ENCODE measurements around a stretch of chr14.

GRCh38 chr14:30654905-30655706, 33.0 kb downstream of the SCFD1 start:
- PRO-cap, 2 experiments, result no peak in any of the 2 experiments

DNA sequence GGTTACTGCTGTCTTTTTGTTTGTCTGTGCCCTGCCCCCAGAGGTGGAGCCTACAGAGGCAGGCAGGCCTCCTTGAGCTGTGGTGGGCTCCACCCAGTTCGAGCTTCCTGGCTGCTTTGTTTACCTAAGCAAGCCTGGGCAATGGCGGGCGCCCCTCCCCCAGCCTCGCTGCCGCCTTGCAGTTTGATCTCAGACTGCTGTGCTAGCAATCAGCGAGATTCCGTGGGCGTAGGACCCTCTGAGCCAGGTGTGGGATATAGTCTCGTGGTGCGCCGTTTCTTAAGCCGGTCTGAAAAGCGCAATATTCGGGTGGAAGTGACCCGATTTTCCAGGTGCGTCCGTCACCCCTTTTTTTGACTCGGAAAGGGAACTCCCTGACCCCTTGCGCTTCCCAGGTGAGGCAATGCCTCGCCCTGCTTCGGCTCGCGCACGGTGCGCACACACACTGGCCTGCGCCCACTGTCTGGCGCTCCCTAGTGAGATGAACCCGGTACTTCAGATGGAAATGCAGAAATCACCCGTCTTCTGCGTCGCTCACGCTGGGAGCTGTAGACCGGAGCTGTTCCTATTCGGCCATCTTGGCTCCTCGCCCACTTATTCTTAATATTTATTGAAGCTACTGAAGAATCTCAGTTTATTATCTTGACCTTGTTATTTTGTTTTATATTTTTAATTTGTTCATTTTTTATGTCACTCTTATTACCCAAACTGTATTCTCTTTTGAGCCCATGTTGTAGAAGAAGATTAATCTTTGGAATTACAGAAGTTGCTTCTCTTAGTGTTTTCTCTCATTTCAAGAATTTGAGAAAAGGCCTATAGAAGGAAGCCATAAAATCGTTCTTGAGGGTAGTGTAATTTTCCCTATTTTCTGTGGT, 68.4 kb downstream of the SCFD1 start:
- PRO-cap, 2 experiments, result peak in 1 of 2 experiments; most common plus-strand start position 521 of the sequence (in 1); most common minus-strand start position 368 of the sequence (in 1)

DNA sequence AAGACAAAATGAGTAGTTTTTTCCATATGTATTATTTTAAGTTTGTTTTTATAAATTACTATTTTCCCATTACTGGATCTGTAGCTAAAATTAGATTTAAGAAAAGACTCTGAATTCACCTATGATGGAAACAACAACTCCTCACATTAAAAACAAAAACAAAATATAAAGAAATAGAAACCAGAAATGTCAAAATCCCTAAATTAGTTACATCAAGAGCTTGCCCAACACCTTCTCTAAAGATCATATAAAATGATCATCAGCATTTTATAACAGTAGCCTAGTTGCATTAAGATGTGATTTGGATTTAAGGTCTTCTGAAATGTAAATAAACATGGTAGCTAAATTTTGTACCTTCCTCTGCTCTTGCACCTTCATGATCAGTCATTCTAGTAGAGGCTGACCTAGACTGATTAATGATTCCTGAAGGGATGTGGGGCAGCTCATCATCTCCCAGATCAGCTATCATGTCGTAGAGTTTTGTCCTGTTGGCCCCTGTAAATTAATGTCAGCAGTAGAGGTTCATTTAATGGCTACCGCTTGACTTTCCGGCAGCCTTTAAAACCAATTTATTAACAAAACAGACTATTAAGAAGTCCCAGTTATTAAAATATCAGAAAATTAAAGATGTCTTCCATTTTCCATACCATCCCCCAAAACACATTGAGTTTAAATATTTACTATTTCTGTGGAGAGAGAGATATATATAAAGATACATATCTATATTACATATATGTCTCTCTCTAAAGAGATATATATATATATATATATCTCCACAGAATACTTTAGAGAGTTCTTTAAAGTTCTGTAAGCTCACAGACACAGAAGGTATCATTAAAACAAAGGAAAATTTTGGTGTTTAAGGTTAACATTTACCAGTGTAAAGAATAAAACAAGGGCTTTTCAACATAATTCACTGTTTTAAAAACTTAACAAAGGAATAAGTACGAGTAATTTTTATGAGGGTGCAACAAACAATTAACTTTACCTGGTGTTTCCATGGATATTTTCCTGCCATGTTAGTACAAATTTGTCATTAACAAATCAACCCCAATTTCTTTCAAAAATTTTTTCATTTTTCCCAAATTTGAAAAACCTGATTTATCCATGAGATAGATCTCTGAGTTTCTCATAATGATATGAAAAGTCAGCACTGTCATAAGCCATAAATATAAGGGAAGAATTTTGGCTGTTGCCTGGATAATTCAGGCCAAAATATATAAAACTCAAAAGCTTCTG, 44.7 kb downstream of the COCH start:
- PRO-cap, 2 experiments, result no peak in any of the 2 experiments

DNA sequence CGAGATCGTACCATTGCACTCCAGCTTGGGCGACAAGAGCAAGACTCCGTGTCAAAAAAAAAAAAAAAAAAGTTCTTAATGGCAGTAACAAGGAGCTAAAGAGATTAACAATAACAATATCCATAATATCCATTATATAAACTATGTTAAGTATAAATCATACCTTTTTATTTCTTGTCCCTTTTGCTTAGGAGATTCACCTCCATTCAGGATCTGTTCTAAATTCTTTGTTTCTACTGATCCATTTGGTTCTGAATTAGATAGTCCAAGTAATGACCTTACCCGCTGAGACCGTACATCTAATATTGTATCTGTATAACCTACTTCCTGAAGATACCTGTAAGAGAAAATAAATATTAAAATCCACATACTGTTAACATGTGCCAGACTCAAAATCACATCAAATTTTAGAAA, 72.6 kb downstream of the COCH start:
- PRO-cap, 2 experiments, result no peak in any of the 2 experiments

DNA sequence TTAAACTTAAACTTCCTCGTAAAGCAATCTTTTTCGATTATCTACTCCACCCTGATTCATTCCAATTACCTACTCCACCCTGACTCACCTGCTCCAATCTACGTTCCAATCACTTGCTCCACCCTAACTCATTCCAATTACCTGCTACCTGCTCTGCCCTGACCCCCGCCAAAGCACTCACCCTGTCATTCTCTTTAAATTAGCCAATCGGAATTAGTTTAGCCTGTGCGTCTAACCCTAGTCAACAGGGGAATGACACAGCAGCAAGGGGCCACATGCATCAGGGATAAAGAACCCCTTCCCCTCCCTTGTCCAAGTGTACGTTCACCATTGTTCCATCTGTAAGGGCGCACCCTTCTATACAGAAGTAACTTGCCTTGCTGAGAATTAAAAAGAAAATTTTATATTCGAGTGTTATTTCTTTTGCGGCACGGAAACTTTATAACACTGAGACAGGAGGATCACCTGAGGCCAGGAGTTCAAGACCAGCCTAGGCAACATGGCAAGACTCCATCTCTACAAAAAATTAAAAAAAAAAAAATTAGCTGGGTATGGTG, 53.3 kb upstream of the AP4S1 start:
- PRO-cap, 2 experiments, result no peak in any of the 2 experiments

DNA sequence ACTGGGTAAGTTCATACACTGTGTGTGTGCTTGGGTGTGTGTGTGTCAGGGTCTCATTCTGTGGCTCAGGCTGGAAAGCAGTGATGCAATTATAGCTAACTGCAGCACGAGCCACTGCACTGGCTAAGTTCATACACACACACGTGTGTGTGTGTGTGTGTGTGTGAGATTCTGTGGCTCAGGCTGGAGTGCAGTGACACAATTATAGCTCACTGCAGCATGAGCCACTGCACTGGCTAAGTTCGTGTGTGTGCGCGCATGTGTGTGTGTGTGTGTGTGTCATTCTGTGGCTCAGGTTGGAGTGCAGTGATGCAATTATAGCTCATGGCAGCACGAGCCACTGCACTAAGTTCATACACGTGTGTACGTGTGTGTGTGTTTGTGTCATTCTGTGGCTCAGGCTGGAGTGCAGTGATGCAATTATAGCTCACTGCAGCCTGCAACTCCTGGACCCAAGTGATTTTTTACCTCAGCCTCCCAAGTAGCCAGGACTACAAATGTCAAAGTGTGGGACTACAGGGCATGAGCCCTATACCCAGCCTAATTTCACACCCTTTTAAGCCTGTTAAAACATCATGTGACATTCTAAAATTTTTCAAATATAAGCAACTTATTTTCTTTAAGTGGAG, 85.4 kb downstream of the HECTD1 start:
- PRO-cap, 2 experiments, result no peak in any of the 2 experiments

GRCh38 chr14:31133147-31133901, 74.3 kb downstream of the HECTD1 start:
- PRO-cap, 2 experiments, result no peak in any of the 2 experiments

DNA sequence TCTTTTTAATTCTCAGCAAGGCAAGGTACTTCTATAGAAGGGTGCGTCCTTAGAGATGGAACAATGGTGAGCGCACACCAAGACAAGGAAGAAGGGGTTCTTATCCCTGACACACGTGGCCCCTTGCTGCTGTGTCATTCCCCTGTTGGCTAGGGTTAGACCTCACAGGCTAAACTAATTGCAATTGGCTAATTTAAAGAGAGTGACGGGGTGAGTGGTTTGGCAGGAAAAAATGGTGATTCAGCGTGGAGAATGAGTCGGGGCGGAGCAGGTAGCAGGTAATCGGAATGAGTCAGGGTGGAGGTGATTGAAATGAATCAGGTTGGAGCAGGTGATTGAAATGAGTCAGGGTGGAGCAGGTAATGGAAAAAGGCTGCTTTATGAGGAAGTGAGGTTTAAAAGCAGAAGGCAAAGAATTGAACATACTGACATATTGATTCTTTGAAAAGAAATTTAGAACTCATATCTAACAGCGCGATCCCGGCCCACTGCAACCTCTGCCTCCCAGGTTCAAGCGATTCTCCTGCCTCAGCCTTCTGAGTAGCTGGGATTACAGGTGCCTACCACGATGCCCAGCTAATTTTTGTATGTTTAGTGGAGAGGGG, 36.4 kb upstream of the HECTD1 start:
- PRO-cap, 2 experiments, result no peak in any of the 2 experiments

DNA sequence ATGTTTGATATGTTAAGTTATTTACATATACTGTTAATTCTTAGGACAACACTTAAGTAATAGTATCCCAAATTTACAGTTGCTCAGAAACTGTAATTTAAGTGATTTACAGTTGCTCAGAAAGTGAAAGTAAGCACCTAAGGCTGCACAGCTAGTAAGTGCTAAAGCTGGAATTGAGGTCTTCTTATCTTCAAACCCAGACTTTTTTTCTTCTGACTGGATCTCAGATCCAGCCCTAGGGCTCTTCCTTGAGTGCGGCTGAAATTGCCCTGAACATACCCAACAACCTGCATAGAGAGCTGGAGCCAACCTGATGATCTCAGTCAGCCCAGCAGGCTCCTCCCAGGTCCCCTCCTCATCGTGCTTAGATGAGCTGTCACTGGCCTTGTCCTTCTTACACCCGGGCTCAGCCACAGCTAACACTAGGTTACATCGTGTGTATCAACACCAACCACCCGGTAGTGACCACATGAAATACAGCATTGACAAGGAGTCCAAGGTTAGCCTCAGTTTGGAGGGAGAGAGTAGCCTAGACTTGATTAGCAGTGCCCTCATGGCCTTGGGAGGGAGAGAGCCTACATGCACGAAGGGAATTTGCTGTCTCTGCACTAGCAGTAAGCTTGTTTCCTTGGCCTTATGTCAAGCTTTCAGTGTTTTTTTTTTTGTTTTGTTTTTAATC, 111.1 kb upstream of the ARHGAP5 start:
- PRO-cap, 2 experiments, result no peak in any of the 2 experiments

DNA sequence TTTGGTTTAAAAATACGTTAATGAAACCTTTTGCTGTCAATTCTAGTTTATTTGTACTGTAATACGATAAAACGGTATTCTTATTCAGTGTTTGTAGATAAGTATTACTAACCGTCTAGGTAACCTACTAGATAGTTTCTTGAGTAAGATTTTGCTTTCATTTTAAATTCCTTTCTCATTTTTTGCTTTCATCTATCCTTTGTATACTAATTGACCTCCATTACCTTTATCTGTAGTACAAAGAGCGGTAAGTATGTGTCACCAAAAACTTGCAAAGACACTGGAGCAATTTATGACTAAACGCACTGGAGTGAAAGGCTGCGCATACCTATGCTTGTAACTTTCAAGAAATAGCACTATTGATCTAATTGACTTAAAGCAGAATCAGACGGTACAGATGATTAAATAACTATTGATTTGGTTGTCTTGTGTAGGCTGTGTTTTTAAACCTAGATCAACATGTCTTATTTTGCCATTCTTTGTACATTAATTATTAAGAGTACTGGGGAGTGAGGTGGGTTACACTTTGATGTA, 1.8 kb downstream of the ARHGAP5 start:
- PRO-cap, 2 experiments, result no peak in any of the 2 experiments

DNA sequence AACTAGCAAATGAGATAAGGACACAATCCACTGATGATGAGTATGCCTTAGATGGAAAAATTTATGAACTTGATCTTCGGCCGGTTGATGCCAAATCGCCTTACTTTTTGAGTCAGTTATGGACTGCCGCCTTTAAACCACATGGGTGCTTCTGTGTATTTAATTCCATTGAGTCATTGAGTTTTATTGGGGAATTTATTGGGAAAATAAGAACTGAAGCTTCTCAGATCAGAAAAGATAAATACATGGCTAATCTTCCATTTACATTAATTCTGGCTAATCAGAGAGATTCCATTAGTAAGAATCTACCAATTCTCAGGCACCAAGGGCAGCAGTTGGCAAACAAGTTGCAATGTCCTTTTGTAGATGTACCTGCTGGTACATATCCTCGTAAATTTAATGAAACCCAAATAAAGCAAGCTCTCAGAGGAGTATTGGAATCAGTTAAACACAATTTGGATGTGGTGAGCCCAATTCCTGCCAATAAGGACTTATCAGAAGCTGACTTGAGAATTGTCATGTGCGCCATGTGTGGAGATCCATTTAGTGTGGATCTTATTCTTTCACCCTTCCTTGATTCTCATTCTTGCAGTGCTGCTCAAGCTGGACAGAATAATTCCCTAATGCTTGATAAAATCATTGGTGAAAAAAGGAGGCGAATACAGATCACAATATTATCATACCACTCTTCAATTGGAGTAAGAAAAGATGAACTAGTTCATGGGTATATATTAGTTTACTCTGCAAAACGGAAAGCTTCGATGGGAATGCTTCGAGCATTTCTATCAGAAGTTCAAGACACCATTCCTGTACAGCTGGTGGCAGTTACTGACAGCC, 15.6 kb downstream of the ARHGAP5 start:
- PRO-cap, 2 experiments, result no peak in any of the 2 experiments

DNA sequence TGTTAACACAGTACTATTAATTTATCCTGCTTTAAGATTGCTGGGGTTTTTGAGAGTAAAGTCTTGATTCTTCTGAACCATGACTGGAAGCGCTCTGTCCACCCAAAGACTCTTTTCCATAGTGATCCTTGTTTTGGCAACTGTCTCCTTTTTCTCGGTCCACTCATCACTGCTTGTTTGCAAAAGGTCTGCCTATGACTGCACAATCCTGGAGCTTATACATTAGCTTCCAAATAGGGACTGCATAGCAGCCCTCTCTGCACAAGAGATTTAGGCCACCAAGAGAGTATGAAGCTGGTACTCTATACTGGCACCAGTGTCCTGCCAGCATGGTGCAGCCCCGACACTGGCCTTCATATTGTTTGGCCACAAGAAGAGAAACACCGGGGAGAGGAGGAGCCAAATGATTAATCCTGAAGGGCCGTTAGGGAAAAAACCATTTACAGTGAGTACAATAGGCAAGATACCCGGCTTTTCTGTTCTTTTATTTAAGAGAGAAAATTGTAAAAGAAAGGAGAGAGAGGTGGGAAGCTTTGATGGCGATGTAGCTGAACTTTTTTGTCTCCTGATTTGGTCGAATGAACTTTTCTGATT, 99.1 kb downstream of the AKAP6 start:
- PRO-cap, 2 experiments, result no peak in any of the 2 experiments

DNA sequence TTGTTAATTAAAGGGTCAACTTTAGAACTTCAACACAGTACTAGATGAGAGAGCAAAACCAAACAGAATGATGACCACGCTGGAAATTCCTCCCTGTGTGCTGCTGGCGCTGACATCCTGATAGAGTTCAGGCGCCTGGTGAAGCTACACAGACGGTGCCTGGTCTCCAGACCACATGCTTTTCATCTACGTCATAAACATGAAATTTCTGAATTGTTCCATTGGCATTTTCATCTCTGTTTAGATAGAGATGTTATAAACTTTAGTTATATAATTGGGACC, 128.4 kb downstream of the AKAP6 start:
- PRO-cap, 2 experiments, result no peak in any of the 2 experiments

DNA sequence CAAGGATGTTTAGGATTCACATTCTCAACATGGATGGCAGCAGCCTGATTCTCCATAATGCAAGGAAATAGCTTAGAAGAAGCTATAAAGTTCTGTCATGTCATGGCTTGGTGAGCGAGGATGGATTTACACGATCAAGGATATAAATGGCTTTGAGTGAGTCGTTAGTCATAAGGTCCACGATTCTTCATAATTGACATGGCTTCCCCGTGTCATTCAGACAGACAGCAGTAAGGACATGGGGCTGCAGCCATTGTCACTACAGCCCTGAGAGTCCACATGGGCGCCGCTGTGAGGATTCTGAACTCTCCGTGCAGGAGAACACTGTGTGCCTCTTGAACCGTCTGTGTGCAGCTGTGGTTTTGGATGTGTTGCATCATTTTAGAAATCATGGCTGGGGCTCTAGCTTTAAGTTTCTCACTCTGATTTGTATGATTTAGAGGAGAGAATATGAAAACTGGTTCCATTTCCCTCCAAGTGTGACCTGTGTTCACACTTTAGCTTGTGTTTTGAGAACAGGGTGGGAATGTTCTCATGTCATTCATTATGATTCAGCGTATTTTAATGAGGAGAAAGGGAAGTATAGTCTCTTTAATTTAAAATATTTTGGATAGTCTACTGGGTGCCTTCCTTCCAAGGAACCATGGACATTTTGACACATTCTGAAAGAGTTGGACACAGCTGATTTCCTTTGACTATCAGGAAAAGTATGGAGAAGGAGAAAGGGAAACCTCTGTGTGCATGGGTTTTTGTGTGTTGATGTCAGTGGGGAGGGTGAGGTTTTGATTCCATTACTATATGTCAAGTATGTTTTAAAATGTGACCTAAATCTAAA, 47.3 kb downstream of the NPAS3 start:
- PRO-cap, 2 experiments, result no peak in any of the 2 experiments

DNA sequence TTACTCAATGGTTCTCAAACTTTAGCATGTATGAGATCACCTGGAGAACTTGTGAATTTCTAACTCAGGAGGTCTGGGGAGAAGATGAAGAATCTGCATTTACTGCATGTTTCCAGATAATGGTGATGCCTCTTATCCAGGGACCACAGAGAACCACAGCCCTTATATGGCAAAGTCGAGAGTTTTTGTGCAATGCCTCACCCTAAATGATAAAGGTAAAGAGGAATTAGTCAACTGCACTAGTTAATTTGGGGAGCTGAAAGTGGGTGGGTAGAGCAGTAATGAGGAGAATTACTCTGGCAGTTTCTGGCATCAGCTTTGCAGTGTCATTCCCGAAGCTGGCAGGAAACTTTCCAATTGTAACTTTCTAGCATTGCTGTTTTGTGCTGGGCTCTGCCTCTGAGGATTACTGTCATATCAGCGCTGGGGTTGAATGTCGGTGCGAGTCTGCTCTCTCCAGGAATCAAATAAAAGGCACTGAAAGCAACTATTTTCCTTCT, 10.3 kb downstream of the EGLN3 start:
- PRO-cap, 2 experiments, result no peak in any of the 2 experiments

- PRO-cap, 2 experiments, result no peak in any of the 2 experiments
These were observed 62.7 kb upstream of the EGLN3 start for GRCh38 chr14:34013376-34014203.

DNA sequence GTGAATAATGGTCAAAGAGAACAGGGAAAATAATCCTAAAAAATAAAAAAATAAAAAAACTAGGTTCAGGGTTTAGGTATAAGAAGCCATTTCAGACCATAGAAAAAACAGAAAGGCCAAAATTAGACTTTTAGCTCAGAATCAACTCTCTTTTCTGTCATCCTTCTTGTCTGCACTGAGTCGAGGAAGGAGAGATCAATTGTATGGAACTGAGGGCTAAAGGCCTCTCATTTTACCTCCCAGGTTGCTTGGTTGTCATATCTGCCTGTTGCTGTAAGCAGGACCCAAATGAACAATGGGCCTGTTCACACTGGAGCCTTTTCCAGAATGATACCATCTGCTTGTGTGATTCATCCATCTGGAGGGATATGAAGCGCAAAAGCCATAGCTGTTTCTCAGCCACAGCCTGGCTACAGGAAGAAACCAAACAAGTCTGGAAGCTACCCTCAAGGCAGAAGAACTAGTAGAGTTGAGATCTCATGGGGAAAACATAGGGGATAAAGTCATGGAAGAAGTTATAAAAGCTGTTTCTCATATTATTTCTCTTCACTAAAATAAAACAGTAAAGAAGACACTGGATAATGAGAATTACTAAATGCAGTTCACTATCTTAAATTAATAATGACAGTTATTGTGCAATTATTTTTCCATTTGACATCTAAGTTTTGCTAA, 106.5 kb downstream of the SPTSSA start:
- PRO-cap, 2 experiments, result no peak in any of the 2 experiments

DNA sequence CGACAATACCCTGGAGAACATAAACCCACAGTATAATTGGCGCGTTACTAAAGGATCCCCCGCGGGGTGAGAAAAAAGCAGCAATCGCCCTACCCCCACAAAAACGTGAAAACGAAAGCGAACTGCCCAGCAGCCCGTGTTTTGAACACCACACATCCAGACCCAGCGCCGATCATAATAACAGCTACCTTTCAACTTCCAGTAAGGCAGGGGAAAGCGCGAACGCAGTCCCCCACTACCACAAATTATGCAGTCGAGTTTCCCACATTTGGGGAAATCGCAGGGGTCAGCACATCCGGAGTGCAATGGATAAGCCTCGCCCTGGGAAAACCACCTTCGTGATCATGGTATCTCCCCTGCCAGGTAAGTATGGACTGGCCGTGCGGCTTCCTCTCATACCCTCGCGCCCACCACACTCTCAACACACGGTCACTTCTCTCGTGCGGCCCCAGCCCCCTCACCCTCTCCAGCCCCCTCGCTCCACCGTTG, 16.6 kb upstream of the EAPP start:
- PRO-cap, 2 experiments, result peak in 2 of 2 experiments; most common minus-strand start position 371 of the sequence (in 2)

DNA sequence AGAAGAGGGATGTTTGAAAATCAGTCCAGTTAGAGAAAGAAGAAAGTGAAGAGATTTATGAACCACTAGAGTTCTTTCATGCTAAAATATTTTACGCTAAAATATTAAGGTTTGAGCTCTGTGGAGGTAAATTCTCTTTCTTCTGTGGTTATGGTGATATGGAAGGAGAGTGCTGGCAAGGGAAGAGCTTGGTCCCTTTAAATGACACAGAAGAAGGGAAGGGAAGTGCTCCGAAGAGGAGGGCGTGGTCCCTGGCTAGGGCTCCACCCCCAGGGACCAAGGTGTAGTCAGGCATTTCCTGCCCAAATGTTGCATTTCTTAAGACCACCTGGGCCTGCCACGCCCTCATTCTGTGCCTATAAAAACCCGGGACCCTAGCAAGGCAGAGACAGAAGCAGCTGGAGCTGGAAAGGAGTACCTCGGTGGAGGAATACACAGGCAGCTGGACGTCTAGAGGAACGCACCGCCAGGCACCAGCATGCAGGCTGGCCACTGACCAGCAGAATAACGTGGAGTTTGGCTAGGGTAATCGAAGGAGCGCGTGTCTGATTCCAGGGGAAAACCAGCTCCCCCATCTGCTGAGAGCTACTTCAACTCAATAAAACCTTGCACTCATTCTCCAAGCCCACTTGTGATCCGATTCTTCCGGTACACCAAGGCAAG, 21.2 kb downstream of the CFL2 start:
- PRO-cap, 2 experiments, result peak in 2 of 2 experiments; most common plus-strand start position 388 of the sequence (in 2)

DNA sequence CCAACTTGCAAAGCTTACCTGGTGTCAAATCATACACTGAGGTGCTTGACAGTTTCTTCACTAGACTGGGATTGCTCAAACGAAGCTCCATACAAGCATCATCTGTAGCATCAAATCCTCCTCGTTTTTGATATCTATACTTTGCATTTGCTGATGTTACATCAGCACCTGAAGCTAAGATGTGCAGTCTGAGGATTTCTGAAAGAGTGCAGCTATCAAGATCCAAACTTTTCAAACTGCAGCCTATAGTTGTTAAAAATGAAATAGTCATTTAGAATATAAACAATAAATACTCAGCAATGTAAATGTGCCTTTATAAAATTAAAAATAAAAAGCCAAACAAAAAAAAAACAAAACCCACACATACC, 71.3 kb upstream of the CFL2 start:
- PRO-cap, 2 experiments, result no peak in any of the 2 experiments

Measured in helper T cell (primary cell).